Epithelial cell of esophagus (primary cell): ENCODE data around the gene GGT7.

GRCh38 chr20:33651085-33652034 lies 10.8 kb upstream of the C20orf144 start:
- RRBS, result no CpG with 5 or more reads among the region's 19 CpGs

DNA sequence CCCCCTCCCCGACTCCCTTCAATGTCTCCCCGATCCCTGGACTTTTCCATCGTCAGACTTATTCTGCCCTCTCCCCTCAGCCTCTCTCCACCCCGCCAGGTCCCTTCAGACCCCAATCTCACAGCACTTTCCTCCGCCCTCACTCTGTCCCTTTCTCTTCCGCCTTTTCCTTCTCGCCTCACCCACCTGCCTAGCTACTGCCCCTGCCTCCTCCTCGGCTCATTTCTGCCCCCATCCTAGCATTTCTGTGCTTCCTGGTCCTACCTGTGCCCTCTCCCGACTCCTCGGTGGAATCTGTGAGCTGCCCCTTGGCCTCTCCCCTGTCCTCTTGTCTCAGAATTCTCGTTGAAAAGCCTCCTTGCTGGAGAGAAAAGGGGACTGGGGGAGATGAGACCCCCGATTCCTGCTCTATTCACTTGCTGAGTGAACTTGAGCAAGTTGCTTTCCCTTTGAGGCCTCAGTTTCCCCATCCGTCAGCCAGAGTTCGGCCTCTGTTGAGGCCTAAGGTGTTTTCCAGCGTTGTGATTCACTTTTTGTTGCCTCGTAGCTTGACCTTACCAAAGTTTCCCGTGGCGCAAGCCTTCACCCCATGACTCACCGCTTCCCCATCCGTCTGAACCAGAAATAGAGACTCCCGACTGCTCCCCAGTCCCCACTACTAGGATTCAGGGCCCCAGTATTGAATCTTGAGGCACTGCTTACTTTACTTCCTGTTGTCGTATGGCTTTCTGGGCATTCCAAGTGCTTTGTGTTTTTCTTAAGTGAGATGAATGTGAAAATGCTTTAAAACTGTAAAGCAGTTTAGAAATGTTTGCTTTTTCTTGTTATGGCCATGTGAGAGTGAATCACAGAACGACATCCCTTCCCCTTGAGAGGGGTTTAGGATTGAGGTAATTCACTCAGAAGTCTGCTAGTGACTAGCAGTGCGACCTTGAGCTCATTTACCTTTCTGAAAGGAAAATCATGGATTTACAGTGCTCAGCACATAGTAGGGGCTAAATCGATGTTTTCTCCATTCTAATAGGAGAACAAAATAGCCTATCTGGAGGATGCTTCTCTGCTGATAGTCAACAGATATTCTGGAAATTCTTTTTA lies 998 bp downstream of the CHMP4B start:
- RRBS, result no CpG with 5 or more reads among the region's 25 CpGs

DNA sequence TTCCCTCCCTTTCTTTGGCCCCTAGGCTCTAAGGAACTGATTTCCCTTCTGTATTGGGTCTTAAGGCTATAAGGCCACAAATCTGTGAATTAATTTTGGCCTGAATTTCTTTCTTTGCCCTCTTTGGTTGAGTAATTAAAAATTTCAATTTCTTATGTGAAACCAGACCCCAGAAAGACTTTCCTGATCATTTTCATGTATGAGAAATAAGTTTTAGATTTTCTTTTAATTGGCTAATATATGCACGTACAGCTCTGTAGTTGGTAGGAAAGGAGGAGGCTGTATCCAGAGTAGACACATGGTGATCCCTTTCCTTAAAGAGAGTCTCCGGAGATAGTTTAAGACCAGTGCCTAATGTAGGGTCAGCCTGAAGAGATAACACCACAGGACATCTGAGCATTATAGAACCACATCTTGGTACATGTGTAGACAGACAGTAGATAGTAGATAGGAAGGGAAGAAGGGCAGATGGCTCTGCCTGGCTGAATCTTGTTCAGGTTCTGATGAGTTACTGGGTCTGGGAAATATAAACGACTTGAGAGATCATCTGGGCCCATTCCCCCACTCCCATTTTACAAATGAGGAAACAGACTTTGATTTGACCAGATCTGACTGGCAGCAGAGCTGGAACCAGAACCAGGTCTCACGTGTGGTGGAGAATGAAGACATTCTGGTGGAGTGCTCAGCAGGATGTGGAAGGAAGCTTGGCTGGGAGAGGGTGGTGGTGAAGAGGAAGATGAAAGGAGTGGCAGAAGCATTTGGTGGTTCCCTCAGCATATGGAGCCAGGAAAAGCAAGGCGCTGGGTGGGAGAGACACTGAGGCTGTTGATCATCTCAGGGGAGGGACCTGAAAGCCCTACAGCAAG lies 18.5 kb downstream of the CHMP4B start:
- RRBS, result no CpG with 5 or more reads among the region's 5 CpGs

DNA sequence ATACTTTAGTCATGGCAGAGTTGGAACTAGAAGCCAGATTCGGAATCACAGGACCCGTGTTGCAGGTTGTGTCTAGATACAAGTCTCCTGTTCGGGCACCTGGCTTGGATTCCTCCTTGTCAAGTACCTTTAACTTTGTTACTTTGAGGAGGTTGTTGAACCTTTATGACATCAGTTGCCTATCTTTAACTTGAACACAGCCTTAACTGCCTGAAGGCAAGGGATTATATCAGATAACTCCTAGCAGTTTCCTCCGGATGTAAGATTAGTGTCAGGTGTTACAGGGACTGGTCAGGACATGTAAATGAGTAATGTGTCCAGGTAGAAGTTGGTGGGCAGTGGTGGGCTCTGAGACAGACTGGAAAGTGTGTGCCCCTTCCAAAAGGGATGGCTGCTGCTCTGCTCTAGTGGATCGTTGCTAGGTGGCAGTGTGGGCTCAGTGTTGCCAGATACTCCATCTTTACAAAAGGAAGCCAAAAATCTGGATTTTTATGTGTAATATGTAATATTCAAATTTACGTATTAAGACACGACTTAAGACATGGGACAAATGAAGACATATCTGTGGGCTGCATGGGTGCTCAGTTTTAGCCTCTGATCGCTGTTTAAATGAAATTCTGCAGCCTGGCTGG lies 27.0 kb downstream of the CHMP4B start:
- RRBS, result no CpG with 5 or more reads among the region's 8 CpGs

- RRBS, result no CpG with 5 or more reads among the region's 2 CpGs
Observed at GRCh38 chr20:33857959-33858294, 46.8 kb downstream of the CHMP4B start.

DNA sequence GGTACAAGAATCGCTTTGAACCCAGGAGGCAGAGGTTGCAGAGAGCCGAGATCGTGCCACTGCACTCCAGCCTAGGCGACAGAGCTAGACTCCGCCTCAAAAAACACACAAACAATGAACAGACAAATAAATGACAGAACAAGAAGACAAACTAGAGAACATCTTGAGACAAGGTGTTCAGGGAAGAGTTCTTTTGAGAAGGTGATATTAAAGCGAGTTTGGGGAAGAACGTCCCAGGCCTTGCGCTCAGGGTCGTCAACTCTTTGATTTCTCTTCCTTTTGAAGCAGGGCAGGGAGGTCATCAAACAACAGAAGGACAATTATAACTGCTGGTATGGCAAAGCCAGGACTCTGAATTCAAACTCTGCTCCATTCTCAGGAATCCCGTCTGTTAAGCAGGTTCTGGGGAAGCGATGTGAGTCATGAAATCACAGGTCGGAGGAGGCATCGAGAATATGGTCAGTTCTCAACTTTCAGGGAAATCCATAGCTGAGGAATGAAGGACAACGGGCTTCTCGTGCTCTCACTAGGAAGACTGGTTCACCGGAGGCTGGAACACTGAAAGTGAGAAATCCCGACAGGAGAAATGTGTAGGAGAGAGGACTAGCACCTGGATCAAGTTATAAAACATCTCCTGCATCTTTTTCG lies 1.2 kb upstream of the RALY start:
- RRBS, result no CpG with 5 or more reads among the region's 18 CpGs

DNA sequence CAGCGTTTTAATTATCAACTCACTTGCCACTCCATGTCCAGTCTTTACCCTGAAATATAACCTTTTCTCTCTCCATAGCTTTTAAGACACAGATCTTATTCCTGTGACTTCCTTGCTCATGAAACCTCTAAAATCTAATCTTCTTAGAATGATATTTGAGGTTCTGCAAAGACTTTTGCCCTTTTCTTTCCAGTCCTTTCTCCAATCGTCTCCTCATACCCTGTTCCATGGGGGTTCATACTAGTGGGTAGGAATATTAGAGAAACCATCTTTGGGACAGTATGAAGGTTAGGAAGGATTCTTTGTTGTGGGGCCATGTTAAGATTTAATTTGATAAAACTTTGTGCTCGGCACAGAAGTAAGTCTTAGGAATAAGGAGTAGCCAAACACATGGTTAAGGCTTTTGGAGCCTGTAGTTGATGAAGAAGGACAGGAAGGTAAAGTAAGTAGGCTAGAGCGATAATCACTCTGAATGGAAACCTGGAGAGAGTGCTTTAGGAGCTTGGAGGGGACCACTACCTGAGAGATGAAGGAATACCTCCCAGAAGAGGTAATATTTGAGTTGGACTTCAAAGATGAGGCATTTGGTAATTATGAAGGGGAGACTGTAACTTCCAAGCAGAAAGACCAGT lies 49.8 kb downstream of the RALY start:
- RRBS, result no CpG with 5 or more reads among the region's 4 CpGs

DNA sequence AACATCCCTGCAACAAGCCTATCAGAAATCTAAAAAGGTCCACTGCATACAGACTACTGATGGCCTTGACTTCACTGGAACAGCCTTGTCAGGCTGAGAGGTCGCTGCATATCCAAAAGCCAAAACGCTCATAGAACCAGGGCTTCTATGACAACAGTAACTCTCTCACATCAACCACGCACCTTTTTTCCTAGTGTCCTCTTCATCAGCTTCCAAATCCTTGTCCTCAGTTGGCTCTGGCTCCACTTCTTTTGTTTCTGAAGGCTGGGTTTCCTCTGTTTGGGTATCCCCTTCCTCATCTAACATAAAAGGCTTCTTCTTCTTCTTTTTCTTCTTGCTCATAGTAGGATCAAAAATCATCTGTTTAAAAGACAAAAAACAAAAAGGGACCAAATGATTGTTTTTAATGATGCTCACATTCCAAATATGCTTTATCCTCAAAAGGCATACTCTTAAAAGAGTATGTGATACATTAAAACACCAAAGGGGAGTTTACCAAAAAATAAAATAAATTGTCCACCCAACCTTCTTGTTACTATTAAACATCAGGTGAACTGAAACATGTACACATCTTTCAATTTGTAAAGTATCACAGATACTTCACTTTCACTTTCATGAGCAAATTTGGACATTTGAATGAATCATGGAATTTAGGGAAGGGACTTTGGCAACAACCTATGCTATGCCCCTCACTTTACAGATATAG lies 6.7 kb downstream of the EIF2S2 start:
- RRBS, result no CpG with 5 or more reads among the region's 3 CpGs

- RRBS, result 37% methylated on average over 4 of the region's 31 CpGs
Observed at GRCh38 chr20:34476000-34476466, 40.2 kb upstream of the DYNLRB1 start.

GRCh38 chr20:34516480-34517167 lies 402 bp downstream of the DYNLRB1 start:
- RRBS, result 2% methylated on average over 11 of the region's 40 CpGs

DNA sequence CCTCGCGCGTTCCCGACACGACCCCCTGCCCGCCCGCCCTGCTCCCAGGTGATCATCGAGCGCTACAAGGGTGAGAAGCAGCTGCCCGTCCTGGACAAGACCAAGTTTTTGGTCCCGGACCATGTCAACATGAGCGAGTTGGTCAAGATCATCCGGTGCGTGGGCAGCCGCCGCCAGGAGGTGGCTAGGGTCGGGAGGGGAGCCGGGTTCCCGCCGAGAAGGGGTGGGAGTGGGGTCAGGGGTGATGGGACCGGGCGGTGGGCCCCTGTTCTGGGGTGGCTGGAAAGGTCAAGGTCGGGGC lies 731 bp downstream of the MAP1LC3A start:
- RRBS, result 34% methylated on average over 8 of the region's 23 CpGs

DNA sequence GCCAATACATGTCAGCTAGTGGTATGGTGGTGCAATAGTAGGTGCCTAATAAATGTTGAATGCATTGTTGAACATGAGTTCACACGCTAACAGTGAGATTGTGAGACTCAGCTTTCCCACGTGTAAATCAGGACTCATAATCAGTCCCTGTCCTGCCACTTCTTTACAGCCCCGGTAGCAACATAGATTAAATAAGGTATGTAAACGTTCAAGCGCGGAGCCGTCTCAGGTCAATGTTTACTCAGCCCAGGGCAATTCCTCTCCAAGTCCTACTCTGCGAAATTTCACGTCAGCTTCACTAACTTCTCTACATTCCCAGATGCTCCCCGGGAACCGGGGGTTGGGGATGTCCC lies 728 bp upstream of the TP53INP2 start:
- RRBS, result no CpG with 5 or more reads among the region's 11 CpGs

DNA sequence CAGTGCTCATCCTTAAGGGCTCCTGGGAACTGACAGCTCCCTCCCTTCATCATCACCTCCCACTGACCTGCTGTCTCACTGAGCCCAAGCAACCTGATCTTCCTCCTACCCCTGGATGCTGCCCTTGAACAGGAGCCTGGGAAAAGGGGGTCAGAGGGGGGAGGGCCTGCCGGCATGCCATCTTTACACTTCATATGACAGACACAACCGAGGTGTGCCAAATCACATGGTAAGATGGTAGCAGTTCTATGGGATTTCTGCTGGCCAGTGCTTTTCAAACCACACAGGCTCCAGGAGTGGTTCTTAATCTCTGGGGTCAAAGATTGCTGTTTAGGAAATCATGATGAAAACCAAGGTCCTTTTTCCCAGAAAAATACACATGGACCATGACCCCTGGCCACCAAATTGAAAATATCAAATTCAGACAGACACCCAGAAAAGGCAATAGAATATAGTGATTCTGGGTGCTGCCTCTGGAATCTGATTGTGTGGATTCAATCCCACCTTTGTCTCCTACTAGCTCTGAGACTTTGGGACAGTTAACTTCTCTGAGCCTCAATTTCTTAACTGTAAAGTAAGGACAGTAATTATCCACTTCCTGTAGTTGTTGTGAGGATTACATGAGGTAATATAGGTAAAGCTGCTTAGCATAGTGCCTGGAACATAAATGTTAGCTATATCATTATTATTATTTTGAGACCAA lies 3.1 kb downstream of the TP53INP2 start:
- RRBS, result no CpG with 5 or more reads among the region's 2 CpGs

DNA sequence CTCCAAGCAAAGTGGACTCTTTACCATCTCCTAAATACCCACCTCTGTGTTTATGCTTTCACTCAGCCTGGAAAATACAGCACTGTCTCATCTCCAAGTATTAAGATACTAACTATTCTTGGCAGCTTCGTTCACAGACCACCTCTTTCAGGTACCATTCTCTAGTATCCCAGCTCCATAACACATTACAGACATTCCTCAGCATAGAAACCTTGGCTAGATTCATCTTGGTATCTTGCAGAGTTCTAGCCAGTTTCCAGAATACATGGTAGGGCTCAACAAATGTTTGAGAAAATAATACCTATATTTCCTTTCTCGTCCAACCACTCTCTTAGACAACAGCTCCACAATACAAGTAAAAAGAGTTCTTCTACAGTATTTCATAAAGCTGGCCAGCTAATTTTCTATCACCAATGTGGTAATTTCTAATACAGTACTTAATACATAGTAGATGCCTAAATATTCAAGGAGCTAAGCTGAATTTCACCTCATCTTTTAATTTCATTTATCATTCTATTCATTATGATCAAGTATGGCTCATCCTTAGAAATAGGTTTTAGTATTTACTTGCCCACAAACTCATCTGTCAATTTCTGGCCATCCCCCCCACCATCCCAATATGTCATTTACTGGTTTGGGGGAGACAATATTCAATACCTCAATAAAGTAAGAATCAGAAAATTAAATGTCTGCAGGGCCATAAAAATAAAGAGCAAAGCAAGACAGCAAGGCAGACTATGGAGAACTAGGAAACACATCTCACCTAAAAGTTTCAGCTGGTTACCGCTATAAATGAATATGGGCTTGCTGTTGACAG lies 6.7 kb downstream of the NCOA6 start:
- RRBS, result no CpG with 5 or more reads among the region's 3 CpGs

GRCh38 chr20:34824125-34824561 lies 1.3 kb downstream of the NCOA6 start:
- RRBS, result no CpG with 5 or more reads among the region's 3 CpGs

GRCh38 chr20:34872567-34873171 lies at the start of gene GGT7:
Gene GGT7, minus strand, starts transcription at chr20:34872856.
- RRBS, result 2% methylated on average over 25 of the region's 51 CpGs

DNA sequence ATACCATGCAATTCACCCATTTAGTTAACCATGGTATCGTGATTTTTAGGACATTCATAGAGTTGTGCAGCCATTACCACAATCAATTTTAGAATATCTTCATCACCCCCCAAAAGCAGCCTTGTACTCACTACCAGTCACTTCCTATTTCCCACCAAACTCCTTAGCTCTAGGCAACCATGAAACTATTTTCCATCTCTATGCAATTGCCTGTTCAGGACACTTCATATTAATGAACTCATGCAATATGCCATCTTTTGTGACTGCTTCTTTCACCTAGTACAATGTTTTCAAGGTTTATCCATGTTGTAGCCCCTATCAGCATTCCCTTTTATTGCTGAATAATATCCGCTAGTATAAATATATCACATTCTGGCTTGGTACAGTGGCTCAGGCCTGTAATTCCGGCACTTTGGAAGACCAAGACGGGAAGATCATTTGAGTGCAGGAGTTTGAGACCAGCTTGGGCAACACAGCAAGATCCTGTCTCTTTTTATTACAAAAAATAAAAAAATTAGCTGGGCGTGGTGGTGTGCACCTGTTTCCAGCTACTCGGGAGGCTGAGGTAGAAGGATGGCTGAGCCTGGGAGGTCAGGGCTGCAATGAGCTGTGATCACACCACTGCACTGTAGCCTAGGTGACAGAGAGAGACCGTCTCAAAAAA lies 68.3 kb downstream of the TRPC4AP start:
- RRBS, result no CpG with 5 or more reads among the region's 7 CpGs

DNA sequence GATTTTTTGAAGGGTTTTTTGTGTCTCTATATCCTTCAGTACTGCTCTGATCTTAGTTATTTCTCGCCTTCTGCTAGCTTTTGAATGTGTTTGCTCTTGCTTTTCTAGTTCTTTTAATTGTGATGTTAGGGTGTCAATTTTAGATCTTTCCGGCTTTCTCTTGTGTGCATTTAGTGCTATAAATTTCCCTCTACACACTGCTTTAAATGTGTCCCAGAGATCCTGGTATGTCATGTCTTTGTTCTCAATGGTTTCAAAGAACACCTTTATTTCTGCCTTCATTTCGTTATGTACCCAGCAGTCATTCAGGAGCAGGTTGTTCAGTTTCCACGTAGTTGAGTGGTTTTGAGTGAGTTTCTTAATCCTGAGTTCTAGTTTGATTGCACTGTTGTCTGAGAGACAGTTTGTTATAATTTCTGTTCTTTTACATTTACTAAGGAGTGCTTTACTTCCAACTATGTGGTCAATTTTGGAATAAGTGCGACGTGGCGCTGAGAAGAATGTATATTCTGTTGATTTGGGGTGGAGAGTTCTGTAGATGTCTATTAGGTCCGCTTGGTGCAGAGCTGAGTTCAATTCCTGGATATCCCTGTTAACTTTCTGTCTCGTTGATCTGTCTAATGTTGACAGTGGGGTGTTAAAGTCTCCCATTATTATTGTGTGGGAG lies 18.2 kb downstream of the TRPC4AP start:
- RRBS, result no CpG with 5 or more reads among the region's 9 CpGs

GRCh38 chr20:35091555-35092216 lies 921 bp downstream of the TRPC4AP start:
- RRBS, result no CpG with 5 or more reads among the region's 13 CpGs

- RRBS, result no CpG with 5 or more reads among the region's 3 CpGs
Observed at GRCh38 chr20:35276547-35277068, 1.3 kb downstream of the MMP24OS start.